ENCODE results near the genes LMNTD1 and BHLHE41.

DNA sequence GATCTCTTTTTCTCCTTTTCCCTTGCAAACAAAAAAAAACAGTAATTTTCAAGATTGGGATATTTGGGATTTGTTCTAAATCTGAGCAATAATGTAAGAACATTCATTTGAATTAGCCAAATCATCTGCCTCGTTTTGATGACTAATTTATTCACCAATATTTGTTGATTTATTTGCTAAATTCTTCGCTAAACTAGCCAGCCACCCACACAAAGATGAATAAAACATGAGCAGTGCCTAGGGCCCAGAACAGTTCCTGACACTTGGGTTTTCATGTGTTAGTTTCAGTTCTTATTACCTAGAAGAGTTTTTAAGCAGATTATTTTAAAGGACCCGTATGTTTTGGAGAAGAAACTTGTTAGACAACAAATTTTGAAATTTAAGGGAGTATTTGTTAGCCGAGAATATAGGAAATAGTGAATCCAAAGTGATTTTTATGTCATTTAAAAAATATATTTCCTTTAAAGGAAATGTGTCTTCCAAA is 1.5 kb downstream of the ETNK1 start:
- PRO-cap: no peak

DNA sequence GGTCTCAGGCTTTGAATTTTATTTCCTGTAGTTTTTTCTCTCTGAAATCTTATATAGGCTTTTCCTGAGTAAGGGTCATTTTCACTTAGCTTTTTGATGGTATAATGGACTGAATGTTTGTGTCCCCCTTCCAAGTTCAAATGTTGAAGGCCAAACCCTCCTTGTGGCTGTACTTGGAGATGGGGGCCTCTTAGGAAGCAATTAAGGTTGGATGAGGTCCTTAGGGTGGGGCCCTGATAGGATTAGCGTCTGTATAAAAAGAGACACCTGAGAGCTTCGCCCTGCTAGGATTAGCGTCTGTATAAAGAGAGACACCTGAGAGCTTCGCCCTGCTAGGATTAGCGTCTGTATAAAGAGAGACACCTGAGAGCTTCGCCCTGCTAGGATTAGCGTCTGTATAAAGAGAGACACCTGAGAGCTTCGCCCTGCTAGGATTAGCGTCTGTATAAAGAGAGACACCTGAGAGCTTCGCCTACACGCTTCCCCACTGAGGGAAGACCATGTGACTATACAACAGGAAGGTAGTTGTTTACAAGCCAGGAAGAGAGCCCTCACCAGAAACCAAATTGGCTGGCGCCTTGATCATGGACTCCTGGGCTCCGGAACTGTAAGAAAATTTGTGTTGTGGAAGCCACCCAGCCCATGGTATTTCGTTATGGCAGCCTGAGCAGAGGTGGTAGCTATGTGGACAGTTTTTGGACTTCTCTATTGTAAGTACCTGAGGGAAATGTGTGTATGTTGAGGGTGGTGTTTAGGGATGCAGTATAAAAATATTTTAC is 74.6 kb downstream of the ETNK1 start:
- PRO-cap: bidirectional peak, plus-strand start at position 554 of the sequence, minus-strand start at position 303 of the sequence

DNA sequence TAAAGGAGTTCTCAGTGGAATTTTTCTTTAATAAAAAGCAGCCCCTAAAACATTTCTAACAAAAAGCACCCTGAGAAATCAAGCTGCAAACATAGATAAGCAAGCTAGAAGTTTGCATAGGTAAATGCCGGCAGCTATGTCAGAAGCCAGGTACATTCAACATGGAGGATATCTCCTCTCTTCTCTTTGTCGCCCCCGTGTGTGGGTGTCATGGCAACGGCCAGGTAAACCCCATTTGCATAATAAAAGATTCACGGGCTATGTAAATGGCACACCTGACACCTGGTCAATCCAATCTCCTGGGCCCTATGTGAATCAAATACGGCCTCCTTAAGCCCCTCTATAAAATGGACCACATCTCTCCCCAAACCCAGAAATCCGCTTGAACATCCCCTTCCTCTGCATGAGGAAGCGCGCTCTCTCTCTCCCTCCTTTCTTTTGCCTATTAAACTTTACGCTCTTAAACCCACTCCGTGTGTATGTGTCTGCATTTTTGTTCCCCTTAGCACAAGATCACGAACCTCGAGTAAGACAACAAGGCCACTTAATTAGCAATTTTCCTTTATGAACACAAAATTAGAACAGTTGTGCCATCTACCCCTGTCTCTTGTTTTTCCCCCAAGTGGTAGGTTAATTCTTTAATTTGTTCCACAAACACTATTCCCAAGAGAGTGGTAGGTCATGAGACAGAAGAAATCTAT is 363.7 kb downstream of the SOX5 start:
- PRO-cap: bidirectional peak, plus-strand start at position 373 of the sequence, minus-strand start at position 141 of the sequence

DNA sequence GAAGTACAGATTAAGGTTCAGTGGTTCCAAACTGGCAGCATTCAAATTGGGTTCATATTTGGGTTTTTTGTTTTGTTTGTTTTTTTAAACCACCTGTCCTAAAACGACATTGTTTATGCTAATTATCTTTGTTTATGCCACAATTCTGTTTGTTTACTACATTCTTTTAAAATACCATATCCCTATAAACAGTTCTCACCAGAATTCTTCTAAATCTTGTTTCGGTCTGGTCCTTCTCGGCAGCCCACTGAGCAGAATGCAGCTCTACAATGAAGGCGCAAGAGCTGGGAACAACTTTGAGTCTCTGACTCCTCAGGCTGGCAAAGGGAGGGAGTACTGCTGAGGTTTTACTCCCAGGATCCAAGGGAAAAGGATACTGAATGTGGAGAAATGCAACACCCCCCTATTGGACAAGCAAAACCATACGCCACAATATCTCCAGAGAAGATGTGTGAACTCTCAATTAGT is 5.5 kb downstream of the SOX5 start:
- PRO-cap: no peak

GRCh38 chr12:24476235-24476957 is 472.5 kb downstream of the BCAT1 start:
- PRO-cap: no peak

DNA sequence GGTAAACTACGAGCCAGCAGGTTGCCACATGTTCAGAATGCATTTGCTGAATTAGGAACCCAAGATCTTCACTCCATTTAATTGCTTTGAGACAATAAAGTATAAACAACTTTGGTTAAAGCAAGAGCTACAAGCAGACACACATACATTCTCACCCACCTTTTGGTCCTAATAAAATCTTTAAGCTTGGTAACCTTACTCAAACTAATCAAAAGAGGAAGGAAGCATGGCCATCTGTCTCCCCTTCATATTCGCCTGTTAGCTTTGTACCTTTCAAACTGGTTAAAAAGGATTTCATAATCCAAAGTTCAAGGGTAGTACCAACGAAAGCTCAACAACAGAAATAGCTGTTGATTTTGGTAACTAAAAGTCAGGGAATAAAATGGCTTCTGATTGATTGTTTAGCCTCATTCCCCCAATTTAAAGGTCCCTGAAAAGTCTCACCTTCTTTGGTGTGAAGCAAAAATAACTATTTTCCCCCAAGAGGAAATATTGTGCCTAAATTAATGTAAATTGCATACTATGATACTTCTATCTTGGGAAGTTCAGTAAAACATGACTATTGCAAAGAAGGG is 456.9 kb downstream of the BCAT1 start:
- PRO-cap: no peak

DNA sequence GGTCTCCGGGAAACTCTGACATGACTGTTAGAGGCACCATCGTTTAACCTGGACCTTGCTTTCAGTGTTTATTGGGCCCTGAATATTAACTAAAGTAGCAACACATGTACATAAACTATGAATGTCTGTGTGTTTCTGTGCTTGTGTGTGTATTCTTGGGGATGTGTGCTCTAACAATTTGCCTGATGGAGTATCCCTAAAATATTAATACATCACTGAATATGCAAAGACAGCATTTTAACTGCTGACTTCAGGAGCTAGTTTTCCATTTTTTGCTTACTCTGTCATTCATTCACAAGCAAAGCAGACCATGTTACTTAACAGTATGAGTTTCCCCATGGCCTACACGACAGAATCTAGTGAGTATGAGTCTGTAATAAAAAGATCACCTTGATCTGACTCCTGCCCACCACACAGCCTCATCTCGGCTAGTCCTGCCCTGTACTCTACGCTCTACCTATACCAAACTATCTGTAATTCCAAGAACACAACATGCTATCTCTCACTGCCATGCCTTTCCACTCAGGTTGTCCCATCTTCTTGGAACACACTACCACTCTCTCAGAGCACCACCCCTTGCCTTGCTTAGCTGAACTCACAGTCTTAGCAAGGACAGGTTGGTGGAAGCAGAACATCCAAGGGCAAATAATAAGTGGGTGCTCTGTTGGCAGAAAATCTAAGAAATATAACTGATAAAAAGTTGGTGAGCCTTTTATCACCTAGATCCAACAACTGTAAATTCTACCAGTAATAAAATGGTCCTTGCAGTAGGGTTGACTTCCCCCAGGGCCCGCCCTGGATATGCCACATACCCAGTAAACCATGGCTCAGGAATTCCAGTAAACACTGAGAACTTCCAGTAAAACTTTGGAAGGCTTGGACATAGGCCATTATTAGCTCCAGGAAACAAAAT is 402.6 kb downstream of the BCAT1 start:
- PRO-cap: no peak

DNA sequence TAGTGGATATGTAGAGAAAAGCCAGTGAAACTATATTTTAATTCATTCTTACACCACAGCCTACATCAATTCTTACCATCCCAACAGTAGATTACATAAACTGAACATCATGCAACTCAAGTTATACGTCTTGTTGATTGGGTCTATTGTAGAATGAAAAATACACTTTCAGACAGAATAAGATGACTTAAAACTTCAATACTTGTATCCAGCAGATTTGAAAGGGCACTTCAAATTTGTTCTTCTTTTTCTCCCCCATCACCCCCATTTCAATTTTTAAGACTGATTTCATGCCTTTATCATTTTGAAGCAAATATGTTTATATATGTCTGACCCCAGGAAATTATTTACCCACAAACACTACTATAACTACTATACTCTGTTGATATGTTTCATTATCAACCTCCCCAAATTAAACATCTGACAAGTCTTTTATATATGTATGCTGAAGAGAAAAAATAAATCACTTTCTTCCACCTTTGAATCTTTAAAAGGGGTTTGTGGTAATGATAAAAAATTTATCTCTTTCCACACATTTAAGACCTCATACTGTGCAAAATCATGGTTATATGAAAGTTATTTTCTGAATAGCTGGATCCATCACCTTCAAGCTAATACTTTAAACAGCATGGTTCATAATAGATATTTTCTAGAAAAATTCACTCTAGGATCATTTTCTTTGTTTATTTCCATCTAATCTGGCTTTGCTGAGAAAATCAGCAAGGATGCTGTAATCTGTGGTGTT is 135.9 kb downstream of the BCAT1 start:
- PRO-cap: no peak

GRCh38 chr12:25056037-25056439 is 3.5 kb downstream of the IRAG2 start:
- PRO-cap: no peak

- PRO-cap: no peak
Measured at GRCh38 chr12:25553064-25553391, at the start of gene LMNTD1. LMNTD1 (minus strand) TSS chr12:25553283.

- PRO-cap: no peak
Measured at GRCh38 chr12:26011038-26011459, 52.6 kb downstream of the RASSF8 start.

- PRO-cap: no peak
Measured at GRCh38 chr12:26100847-26101714, 23.8 kb downstream of the BHLHE41 start.

- PRO-cap: no peak
Measured at GRCh38 chr12:26124836-26125775, at the start of gene BHLHE41. BHLHE41 (minus strand) TSS chr12:26125037.

DNA sequence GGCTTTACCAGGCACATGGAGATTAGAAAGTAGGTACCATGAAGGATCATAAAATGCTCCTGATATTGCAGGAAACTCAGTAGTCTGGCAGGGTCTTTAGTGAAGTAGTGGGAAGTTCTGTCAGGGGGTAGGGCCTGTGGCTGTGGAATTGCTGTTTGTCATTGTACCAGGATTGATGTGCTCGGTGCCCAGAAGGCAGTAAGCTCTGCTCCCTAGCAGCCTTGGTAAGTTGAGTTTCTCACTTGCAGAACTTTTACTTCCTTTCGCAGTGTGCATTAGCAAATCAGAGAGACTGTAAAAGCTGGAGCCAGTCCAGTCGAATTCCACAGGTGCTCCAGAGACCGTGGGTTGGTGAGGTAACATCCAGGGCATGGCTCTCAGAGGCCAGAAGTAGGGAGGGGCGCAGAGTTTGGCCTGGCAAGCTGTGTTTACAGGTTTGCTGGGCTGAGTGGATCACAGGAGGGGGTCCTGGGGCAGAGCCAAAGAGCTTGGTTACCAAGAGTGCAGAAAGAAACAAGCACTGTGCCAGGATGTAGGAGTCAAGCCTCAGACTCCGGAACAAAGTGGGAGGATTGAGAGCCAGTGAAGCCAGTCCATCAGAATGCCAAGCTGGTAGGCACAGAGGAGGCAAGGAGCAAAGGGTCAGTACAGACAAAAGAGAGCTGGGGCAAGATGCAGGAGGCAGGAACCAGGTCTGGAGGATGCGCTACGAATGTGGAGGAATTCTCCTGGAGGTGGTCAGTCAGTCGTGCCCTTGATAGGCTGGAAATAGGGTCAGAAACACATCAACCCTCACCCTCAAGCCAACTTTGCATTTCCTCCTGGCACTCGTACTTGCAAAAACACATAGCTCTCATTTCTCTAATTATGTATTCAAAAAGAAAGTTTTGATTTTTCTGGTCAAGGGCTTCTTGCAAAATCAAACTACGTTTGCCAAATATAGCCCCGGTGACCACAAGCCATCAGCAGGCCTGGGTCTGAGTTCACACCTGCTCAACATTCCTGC is 10.3 kb upstream of the BHLHE41 start:
- PRO-cap: no peak

DNA sequence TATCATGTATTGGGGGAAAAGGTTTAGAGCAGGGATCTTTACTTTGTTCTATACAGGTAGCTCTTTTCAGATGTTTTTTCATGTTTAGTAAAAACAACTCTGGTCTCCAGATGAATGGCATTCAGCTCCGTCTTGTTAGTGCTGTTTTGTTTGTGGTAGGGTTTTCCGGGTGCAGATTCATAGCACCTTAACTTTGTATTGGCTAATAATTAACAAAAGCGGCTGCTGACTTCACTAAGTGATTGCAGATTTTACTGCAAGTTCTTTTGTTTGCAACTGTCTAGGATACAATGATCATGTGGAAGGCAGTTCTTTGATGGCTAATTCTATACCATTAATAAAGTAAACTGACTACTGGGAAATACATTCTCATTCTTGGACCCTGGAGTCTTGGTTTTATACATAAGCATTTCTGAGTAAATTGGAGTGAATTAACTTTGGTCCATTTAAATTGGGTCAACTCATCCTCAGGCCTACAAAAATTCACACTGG is 32.2 kb upstream of the BHLHE41 start:
- PRO-cap: no peak

- PRO-cap: no peak
Measured at GRCh38 chr12:26194884-26195245, 508 bp upstream of the SSPN start.

GRCh38 chr12:26246451-26247234 is 51.3 kb downstream of the SSPN start:
- PRO-cap: no peak

- PRO-cap: no peak
Measured at GRCh38 chr12:26319489-26320073, 124.2 kb downstream of the SSPN start.

- PRO-cap: no peak
Measured at GRCh38 chr12:26384772-26385715, 189.7 kb downstream of the SSPN start.

- PRO-cap: no peak
Measured at GRCh38 chr12:26459601-26460501, 264.5 kb downstream of the SSPN start.

Data from endodermal cell (in vitro differentiated cells).